ENCODE measurements around a stretch of chr5.

GRCh38 chr5:56815676-56816443 is 511 bp downstream of the MAP3K1 start:
- PRO-cap, 4 experiments: peak in 4 of 4 experiments; most common plus-strand start chr5:56816321 (in 4); most common minus-strand start chr5:56816212 (in 4)
- RAMPAGE, long total RNA, 2 experiments: no peak in any of the 2 experiments

GRCh38 chr5:56817191-56817702 is 1.9 kb downstream of the MAP3K1 start:
- PRO-cap, 4 experiments: peak in 2 of 4 experiments; most common minus-strand start chr5:56817536 (in 2)
- RAMPAGE, long total RNA, 2 experiments: no peak in any of the 2 experiments

DNA sequence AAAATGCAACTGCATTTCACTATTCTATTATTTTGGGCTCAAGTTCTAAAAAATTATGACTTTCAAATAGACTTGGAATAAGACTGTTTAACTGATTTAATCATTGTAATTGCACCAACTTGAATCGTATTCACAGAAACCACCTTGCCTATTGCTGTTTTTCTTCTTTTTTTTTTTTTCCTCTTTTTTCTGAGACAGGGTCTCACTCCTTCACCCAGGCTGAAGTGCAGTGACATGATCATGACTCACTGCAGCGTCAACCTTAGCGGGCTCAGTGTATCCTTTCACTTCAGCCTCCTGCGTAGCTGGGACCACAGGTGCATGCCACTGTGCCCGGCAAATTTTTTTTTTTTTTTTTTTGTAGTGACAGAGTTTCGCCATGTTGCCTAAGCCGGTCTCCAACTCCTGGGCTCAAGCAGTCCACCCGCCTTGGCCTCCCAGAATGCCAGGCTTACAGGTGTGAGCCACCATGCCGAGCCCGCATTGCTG is 13.7 kb downstream of the MAP3K1 start:
- PRO-cap, 4 experiments: no peak in any of the 4 experiments
- RAMPAGE, long total RNA, 2 experiments: no peak in any of the 2 experiments

DNA sequence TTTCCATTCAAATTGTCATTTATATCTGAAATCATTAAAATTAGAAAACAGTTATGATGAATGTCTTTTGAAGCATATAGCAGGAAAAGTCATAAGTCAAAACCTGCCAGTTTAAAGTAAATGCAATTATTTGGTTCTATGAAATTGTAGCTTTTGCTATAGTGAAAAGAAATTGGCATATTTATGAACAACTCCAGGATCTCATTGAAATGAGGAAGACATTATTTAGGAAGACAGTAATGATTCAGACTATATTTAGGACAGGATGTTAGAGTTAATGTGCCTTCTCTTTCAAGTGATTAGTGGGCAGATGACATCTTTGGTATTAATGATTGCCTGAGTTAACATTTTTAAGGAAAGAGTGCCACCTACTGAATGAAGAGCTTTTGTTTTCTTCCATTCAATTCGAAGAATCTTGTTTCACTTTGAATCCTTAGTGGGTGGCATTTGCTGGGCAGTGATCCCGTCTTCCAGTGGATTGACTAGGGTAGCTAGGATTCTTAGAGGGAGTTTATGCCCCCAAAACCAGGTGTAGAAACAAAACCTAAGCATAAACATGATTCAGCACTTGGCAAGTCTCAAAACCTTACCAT is 23.0 kb downstream of the MAP3K1 start:
- PRO-cap, 4 experiments: no peak in any of the 4 experiments
- RAMPAGE, long total RNA, 2 experiments: no peak in any of the 2 experiments

- PRO-cap, 4 experiments: no peak in any of the 4 experiments
- RAMPAGE, long total RNA, 2 experiments: no peak in any of the 2 experiments
Measured at GRCh38 chr5:56851568-56852388, 36.4 kb downstream of the MAP3K1 start.

DNA sequence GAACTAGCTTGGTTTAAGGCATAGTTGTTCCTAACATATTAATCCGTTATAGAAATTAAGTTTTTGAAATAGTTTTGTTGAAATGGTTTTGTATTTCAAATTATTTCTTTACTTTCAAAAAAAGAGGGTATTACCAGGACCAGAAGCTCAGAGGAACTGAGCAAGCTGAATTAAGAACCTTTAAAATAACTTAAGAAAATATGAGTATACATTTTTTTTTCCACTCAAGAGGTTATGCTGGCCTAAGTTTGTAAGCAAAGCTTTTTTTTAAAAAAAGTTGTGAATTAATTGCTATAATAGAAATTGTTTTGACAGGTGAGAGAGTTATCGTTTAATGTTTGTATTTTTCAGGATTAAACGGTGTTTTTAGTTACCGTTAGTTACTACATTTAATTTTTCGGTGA is 3.1 kb downstream of the GPBP1 start:
- PRO-cap, 4 experiments: peak in 2 of 4 experiments; most common minus-strand start position 158 of the sequence (in 2)
- RAMPAGE, long total RNA, 2 experiments: no peak in any of the 2 experiments

GRCh38 chr5:57488202-57488861 is 5.7 kb upstream of the ACTBL2 start:
- PRO-cap, 4 experiments: no peak in any of the 4 experiments
- RAMPAGE, long total RNA, 2 experiments: no peak in any of the 2 experiments

GRCh38 chr5:57841514-57842539 is 359.2 kb upstream of the ACTBL2 start:
- PRO-cap, 4 experiments: no peak in any of the 4 experiments
- RAMPAGE, long total RNA, 2 experiments: no peak in any of the 2 experiments

- PRO-cap, 4 experiments: no peak in any of the 4 experiments
- RAMPAGE, long total RNA, 2 experiments: no peak in any of the 2 experiments
Measured at GRCh38 chr5:57989429-57989812, 470.5 kb downstream of the PLK2 start.

DNA sequence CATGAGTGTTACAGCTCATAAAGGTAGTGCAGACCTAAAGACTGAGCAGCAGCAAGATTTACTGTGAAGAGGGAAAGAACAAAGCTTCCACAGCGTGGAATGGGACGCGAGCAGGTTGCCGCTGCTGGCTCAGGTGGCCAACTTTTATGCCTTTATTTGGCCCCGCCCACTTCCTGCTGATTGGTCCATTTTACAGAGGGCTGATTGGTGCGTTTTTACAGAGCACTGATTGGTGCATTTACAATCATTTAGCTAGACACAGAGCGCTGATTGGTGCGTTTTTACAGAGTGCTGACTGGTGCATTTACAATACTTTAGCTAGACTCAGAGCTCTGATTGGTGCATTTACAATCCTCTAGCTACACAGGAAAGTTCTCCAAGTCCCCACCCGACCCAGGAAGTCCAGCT is 13.8 kb downstream of the PLK2 start:
- PRO-cap, 4 experiments: no peak in any of the 4 experiments
- RAMPAGE, long total RNA, 2 experiments: no peak in any of the 2 experiments

DNA sequence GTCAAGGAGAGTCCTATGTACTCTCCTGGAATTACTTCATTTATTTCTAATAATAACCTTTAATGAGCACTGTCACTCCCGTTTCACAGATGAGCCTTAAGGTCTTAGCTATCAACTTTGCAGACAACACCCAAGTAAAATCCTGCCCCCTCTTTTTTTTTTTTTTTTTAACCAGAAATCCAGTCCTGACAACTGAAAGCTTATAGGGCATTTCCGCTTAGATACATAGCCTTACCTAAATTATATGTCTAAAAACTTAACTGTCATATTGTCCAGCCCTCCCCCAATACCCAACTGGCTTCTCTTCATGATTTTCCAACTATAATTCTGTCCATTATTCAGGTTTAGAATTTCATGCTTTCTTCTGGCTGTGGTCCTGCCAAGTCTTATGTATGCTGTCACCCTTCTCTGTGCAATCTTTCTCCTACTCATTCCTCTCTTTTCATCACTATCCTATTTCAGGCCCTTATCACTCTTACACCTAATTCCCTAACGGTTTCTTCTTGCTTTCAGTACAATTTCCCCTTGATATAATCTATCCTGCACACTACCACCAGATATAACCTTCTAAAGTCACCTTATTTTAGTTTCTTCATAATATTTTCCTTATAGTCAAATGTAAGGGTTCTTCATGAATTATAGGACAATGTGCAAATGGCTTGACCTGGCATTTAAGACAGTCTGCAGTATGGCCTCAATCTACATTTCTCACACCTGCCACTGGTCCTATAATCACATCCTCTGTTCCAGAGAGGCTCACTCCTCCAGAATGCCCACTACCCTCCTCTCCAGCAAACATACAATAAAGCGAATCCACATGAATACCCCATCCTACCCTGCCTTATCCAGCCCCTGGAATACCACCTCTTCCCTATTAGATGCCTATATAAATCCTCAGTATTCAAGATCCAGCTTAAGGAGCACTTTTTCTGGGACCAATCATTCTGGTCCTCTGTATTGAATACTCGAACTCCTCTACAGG is 436.2 kb downstream of the RAB3C start:
- PRO-cap, 4 experiments: no peak in any of the 4 experiments
- RAMPAGE, long total RNA, 2 experiments: no peak in any of the 2 experiments

DNA sequence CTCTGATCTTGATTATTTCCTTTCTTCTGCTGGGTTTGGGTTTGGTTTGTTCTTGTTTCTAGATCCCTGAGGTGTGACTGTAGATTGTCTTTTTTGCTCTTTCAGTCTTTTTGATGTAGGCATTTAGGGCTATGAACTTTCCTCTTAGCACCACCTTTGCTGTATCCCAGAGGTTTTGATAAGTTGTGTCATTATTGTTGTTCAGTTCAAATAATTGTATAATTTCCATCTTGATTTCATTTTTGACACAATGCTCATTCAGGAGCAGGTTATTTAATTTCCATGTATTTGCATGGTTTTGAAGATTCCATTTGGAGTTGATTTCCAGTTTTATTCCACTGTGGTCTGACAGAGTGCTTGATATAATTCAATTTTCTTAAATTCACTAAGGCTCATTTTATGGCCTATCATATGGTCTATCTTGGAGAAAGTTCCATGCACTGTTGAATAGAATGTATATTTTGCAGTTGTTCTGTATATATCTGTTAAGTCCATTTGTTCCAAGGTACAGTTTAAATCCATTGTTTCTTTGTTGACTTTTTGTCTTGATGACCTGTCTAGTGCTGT is 588.0 kb downstream of the PDE4D start:
- PRO-cap, 4 experiments: no peak in any of the 4 experiments
- RAMPAGE, long total RNA, 2 experiments: no peak in any of the 2 experiments

GRCh38 chr5:59317272-59318028 is 576.1 kb downstream of the PDE4D start:
- PRO-cap, 4 experiments: no peak in any of the 4 experiments
- RAMPAGE, long total RNA, 2 experiments: no peak in any of the 2 experiments

DNA sequence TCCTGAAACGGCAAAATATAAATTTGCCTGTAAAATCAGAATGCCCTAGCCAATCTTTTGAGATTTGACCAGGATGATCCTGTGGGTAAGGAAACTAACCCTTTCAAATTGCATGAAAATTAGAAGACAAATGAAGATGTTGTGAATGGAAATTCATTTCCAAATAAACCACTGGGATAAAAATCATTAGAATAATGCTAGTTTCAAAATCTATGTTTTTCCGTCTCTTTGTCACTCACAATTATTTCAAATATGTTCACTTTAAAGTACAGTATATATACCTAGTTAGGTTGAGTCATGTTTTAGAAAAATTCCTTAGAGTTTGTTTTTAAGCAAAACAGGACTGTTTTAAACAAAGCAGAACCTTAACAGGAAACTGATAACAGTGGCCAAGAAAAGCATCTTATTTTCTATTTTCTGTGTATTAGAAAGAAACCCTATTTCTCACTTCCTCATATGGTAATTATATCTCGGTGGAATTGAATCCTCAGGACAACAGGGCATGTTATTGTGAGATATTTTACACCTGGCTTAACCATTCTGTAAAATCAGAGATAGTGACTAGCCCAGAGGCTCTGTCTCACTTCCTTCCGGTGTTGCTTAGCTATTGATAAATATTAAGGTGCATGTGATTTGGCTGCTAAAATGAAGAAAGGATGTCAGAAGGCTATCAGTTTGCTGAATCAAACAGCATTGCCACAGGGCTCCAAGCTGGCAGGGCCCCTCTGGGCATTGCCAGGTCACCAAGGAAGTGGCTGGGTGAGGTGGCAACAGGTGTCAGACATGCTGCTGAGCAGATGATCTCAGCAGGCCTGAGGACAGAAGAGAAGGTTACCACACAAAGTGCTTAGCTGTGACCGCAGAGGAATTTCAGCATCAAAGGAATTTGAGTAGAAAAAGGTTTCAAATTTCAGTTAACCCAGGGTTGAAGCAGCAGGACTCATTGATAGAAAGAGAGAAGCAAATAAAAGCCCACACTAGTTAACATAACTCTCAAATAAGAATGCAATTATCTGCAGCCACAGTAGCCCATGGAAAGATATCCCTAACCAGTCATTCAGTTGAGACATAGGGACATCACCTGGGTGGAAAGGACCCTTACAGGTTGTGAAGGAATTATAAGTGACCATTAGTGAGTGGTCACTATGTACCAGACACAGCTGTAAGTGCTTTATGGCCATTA is 330.7 kb downstream of the PDE4D start:
- PRO-cap, 4 experiments: no peak in any of the 4 experiments
- RAMPAGE, long total RNA, 2 experiments: no peak in any of the 2 experiments

- PRO-cap, 4 experiments: no peak in any of the 4 experiments
- RAMPAGE, long total RNA, 2 experiments: no peak in any of the 2 experiments
Measured at GRCh38 chr5:59649395-59649659, 244.2 kb downstream of the PDE4D start.

DNA sequence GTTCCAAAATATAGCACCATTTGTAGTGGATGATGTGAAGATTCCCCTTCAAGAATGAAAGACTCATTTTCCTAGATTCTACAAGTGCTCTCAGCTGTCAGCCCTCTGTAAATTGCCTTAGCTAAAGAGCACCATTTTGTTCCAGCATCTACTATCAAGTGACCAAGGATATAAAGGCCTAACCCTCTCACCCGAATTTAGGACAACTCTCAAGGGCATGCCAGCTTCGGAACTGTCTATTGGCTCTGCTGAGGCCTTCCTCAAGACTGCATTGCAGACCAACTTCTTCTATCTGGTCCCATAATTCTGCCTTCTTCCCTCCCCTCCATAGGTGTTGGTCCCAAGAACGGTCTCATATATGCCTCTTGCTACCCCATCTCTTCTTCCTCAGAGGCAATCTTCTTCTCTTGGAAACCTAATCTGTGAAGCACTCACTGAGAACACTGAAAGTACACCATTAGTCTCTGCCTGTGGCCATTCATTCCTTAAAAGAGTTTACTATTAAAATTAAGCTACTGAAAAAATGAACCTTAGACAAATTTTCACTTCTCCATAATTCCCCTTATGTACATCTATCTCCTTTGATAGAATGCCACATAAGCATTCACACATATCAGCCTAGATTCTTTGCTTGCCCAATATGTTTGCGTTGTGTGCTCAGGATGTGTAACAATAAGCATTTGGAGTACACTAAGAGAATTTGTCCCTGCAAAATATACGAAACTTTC is 241.5 kb downstream of the PDE4D start:
- PRO-cap, 4 experiments: no peak in any of the 4 experiments
- RAMPAGE, long total RNA, 2 experiments: start-site peak on the minus strand in 1 of 2 experiments, centred at position 327 of the sequence, 8 reads per replicate

GRCh38 chr5:59981709-59981953 is 88.1 kb upstream of the PDE4D start:
- PRO-cap, 4 experiments: no peak in any of the 4 experiments
- RAMPAGE, long total RNA, 2 experiments: no peak in any of the 2 experiments

GRCh38 chr5:60538977-60539671 is 160.8 kb downstream of the DEPDC1B start:
- PRO-cap, 4 experiments: no peak in any of the 4 experiments
- RAMPAGE, long total RNA, 2 experiments: no peak in any of the 2 experiments

DNA sequence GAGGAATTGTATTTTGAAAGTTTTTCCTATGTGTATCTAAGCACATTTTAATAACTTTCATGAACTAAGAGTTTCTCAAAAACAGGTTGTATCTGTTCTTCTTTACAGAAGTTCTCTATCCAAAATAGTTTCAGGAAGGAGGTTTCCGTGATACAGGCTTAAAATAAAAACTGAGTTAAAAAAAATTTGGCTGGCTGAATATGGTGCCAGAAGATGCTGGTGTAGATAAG is 49.9 kb upstream of the SMIM15 start:
- PRO-cap, 4 experiments: peak in 1 of 4 experiments; most common plus-strand start position 127 of the sequence (in 1)
- RAMPAGE, long total RNA, 2 experiments: no peak in any of the 2 experiments

DNA sequence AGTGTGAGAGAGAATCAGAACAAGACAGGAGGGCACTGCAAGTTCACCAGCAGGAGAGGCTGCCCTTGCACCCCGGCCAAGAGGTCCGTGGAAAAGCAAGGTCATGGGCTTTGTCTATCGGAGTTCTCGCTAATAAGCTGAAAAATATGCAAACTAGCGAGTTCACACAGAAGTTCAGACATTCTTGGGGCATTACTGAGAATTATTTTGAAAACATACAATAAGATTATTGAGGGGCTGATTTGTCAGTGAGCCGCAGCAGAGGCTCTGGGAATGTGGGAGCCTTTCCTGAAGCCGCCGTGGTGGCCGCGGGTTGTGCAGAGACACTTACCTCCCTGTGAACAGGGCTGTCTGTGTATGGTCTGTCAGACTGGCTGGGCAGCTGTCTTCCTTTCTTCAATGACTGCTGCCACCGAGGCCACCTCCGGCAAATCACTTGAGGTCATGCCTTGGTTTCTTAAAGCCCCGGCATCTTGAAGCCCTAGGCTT is 79.6 kb upstream of the ZSWIM6 start:
- PRO-cap, 4 experiments: no peak in any of the 4 experiments
- RAMPAGE, long total RNA, 2 experiments: no peak in any of the 2 experiments